T-cell (primary cell): Measurements from ENCODE around the gene CNTN5.

DNA sequence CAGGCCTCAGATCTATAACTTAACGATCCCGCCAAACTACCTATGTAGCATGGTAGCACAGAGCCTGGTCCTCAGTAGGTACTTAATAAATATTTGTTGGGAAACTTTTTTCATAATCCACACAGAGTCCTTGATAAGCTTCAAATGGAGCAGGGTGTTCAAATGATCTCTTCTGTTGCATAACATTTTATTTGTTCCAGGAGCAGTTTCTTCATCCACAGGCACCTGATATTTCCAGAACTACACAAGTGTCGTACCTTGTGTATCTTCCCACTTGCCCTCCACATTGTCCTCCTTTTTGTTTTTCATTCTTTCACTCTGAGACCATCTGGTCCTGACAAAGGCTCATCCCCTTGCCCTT is 5.3 kb upstream of the AMOTL1 start:
- PRO-cap, 7 experiments = no peak in any of the 7 experiments

DNA sequence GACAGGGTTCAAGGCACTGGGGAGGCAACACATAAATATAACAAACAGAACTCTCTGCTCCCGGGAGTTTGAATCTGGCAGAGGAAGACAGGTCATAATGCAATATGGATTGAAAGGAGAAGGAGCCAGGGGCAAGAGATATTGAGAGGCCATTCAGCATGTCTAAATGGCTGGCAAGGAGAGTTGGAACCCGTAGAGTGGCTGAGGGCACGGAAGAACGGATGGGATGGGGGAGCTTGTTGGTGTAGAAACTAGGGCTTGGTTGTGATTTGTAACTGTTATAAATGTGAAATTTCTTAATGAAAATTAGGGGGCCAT is 28.2 kb downstream of the AMOTL1 start:
- PRO-cap, 7 experiments = no peak in any of the 7 experiments

DNA sequence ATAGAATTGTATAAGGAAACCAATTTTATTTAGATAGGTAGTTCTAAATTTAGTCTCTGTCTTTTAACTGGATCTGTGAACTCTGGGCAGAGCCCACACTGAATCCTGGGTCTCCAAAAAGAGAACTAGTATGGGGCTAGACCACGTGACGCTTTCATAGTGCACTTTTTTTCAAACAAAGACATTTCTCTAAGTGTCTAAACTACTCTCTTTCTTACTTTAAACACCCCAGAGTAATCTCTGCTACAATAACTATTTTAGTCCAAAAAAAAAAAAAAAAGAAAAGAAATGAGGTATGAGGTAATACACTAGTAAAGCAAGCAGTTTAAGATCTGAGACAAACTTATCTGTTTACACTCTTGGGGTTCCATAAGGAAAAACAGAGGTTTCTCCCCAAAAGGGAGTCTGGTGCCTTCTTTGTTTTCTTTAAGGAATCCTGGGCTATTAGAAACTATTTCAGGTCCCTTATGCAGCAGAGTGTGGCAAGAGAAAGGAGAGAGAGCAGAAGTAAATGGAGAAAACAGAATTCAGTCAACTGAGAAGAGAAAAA is 42.2 kb downstream of the AMOTL1 start:
- PRO-cap, 7 experiments = no peak in any of the 7 experiments

DNA sequence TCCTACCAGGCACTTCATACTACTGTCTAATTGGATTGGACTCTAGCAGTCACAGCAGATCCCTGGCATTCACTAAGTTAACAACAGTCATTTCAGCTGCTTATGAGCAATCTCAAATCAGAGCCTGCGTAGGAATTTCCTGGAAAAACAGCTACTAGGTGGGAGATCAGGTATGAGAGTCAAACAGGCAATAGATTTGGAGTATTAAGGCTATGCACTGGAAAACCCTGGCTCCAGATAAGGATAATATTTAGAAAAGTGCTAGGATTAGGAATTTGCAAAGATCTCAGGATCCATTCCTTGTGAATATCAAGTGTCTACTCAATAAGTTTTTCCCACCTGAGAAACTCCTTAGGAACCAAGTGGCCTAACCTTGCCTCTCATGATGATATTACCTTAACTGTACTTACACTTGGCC is 10.9 kb upstream of the ENDOD1 start:
- PRO-cap, 7 experiments = no peak in any of the 7 experiments

DNA sequence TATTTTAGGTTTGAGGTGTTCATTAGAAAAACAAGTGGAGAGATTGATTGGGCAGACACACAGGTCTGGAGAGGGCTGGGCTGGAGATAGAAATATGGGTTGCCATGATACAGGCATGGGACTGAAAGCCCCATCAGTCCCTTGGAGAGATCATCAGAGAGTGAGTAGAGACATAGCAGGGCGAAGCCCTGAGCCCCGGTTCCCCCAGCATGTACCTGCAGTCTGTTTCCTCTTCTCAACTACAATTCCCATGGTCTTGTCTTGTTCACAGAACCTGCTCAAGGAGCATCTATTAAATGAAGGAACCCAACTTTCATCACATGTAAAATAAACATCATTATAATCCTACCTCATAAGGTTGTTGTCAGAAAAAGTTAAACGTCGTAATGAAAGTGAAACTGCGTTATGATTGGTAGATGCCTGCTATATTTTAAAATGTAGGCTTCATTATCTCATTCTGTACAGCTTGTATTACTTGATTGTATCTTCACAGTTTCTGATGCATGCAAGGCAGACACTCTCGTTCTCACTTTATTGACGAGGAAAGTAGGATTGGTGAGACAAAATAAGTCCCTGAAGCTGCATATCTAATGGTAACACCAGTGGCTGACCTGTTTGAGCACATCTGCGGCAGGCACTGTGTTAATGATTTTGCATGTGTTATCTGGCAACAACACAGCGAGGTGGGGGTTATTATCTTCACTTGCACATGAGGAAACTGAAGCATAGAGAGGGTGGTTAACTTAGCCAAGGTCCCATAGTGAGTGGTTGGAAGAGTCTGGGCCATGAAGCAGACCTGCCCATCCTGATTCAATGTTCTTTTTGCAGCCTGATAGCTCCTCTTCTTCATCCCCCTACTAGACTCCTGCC is 63.5 kb downstream of the ENDOD1 start:
- PRO-cap, 7 experiments = peak in 7 of 7 experiments; most common plus-strand start position 153 of the sequence (in 7); most common minus-strand start position 162 of the sequence (in 3)

DNA sequence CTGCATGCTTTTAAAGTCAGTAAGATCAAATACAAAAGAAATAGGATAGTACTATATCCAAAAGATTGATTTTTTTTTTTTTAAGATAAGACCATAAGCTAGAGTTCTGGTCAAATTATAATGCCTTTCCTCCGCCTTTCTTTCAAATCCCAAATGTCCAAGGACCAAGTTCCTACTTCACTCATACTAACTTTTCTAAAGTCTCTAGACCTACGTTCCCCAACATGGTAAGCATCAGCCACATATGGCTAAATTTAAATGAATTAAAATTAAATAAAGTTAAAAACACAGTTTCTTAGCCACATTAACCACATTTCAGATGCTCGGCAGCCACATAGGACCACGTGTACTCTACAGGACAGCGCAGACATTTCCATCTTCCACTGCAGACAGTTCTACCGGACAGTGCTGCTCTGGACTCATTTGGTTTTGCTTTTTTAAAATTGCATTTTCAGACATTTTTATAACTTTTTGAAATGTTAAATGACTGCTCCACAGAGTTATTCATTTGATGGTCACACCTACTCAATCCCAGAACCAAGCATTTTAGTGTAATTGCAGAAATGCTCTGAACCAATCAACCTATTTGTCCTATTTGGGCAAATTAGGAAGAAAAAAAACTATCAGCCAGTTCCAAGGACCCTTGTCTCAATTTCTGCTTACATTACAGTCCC is 34.5 kb downstream of the SESN3 start:
- PRO-cap, 7 experiments = no peak in any of the 7 experiments

GRCh38 chr11:95335730-95336564 is 104.9 kb upstream of the SESN3 start:
- PRO-cap, 7 experiments = no peak in any of the 7 experiments

GRCh38 chr11:95495538-95496263 is 264.7 kb upstream of the SESN3 start:
- PRO-cap, 7 experiments = no peak in any of the 7 experiments

DNA sequence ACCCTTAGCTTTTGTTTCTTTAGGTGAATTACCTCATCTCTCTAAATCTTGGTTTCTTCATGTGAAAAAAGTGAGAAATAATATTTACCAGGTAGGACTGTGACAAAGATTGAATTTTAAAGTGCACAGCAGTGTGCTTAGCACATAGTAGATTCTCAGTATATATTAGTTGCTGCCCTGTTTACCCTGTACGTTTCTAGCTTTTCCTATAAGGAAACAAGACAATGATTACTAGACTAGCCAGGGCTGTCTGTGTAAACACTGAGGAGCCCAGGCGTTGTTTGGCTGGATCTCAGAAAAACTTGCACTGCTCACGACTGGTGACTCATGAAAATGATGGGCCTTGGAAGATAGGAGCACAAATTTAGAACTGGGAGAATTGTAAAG is 277.0 kb downstream of the FAM76B start:
- PRO-cap, 7 experiments = no peak in any of the 7 experiments

DNA sequence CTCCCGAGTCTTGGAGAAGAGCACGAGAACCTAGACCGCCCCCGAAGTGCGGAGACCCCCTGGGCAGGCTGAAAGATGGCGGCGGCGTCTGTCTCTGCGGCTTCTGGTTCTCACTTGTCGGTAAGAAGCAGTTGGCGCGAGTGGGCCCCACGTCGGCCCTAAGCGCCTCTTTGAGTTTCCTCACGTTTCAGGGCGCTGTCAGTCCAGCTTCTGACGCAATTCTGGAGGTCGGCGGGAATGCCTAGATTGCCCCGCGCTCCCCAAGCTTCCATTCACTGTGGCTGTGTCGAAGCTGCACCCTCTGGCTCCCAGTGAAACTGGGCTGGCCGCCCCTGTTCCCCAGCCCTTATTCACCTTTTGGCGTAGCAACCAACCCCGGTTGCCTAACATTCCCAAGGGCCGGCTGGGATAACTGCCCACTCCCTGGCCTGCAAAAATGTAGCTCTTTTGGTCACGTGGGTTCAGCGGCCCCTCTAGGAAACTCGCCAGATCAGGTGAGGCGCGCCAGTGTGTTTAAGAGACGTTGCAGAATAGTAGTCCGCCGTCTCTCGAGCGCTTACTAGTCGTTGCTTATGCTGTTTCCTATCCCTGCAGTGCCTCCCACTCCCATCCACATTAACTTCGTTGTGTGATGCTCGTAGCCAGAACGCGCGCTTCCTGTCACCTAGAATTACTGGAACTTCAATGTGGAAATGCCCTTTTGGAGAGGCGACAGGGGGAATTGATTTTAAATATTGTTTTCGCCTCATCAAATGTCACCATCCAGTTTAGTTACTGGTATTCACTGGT is 520 bp downstream of the CEP57 start:
- PRO-cap, 7 experiments = peak in 7 of 7 experiments; most common plus-strand start position 507 of the sequence (in 5); most common minus-strand start position 319 of the sequence (in 7)

- PRO-cap, 7 experiments = no peak in any of the 7 experiments
Measured at GRCh38 chr11:95827571-95828181, 37.4 kb downstream of the CEP57 start.

DNA sequence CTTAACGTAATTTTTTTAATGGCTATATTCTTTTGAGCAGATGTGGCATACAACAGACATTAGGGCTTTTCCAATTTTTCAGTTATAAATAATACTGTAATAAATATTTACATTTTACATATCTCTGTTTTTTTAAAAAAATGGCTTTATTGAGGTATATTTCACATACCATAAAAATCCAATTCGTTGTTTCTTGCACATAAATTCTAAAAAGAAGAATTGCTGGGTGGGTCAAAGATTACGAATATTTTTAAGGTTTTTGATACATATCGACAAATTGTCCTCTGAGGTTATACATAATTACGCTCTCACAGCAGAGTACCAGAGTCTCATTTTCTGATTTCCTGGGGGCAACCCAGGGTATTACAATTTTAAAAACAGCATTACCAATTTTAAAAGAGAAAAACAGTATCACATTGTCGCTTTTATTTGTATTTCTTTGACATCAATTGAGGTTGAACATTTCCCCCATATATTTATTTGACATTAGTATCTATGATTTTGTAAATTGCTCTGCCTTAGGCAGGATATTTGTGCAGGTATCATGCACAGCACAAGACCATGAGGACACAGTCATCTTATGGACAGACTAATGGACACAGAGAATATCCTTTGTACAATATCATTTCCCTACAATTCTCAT is 177.5 kb downstream of the MAML2 start:
- PRO-cap, 7 experiments = no peak in any of the 7 experiments

- PRO-cap, 7 experiments = no peak in any of the 7 experiments
Measured at GRCh38 chr11:96214785-96215202, 128.2 kb downstream of the MAML2 start.

- PRO-cap, 7 experiments = no peak in any of the 7 experiments
Measured at GRCh38 chr11:96218114-96218589, 124.8 kb downstream of the MAML2 start.

- PRO-cap, 7 experiments = no peak in any of the 7 experiments
Measured at GRCh38 chr11:96241527-96241976, 101.4 kb downstream of the MAML2 start.

DNA sequence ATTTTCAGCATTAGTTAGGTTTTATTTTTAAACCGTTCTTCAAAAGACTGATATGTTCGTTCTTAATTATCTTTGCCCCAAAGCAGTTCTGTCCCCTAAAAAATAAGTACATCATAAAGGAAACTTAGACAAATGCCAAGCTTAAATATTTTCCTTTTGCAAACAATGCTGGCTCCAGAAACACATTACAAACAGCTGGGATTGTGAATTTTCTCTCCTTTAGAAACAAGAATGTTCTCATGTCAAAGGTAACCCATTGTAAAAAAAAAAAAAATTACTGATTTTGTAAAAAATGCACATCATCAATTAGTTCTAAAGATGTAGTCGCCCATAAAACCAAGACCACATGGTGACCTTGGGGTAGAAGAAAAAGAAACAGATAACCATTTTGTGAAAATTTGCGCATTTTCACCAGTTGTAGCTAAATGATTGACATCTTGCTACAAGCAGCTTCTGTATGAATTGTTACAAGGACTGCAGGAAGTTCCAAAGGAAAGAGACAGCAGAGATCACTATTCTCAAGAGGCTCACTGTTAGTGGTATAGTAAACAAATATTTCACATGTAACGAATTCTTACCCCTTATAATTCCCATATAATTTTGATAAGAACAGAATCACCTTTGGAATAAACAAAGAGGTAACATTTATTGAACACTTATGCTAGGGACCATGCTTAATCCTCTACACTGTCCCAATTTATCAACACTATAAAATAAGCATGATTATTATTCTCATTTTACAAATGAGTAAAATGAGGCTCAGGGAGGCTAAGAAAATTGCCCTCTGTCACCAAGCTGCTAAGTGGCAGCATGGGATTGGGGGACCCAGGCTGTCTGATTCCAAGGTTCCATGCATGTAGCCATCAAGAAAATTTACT is 48.7 kb downstream of the MAML2 start:
- PRO-cap, 7 experiments = no peak in any of the 7 experiments

GRCh38 chr11:96487165-96487753 is 97.4 kb downstream of the JRKL start:
- PRO-cap, 7 experiments = no peak in any of the 7 experiments

- PRO-cap, 7 experiments = no peak in any of the 7 experiments
Measured at GRCh38 chr11:97966125-97966517, 1054.6 kb upstream of the CNTN5 start.

GRCh38 chr11:99020625-99021494 is at the start of gene CNTN5:
CNTN5 (plus strand) TSS chr11:99020949.
- PRO-cap, 7 experiments = no peak in any of the 7 experiments

GRCh38 chr11:99161359-99161669 is 140.6 kb downstream of the CNTN5 start:
- PRO-cap, 7 experiments = no peak in any of the 7 experiments